ENCODE data around the genes MOXD1 and TAAR2.

DNA sequence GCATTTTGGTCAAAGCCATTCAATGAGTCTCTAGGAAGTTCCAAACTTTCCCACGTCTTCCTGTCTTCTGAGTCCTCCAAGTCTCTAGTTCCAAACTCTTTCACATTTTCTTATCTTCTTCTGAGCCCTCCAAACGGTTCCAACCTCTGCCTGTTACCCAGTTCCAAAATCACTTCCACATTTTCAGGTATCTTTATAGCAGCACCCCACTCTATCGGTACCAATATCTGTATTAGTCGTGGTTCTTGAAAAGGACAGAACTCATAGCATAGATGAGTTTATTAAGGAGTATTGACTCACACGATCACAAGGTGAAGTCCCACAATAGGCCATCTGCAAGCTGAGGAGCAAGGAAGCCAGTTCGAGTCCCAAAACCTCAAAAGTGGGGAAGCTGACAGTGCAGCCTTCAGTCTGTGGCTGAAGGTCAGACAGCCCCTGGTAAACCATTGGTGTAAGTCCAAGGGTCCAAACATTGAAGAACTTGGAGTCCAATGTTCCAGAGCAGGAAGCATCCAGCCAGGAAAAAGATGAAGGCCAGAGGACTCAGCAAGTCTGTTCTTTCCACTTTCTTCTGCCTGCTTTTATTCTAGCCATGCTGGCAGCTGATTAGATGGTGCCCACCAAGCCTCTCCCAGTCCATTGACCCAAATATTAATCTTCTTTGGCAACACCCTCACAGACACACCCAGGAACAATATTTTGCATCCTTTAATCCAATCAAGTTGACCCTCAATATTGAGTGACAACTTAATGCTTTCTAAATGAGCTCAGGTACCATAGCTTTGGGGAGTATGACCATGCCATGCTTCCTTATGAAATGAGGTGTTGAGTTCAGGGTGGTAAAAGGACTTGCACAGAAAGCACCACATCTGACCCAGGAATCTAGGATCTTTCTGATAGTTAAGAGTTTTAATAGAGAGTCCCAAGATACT is 120.2 kb downstream of the ARHGAP18 start:
- PRO-cap: no peak
- RAMPAGE, long total RNA, 2 experiments: no peak in any of the 2 experiments

- PRO-cap: no peak
- RAMPAGE, long total RNA, 2 experiments: no peak in any of the 2 experiments
Measured at GRCh38 chr6:129672788-129673233, 37.2 kb downstream of the ARHGAP18 start.

GRCh38 chr6:129679831-129680469 is 30.0 kb downstream of the ARHGAP18 start:
- PRO-cap: no peak
- RAMPAGE, long total RNA, 2 experiments: start-site peak on the minus strand in 1 of 2 experiments, at chr6:129679941-129680083 at its widest, 13 reads per replicate

- PRO-cap: unidirectional peak, minus-strand start at chr6:130021034
- RAMPAGE, long total RNA, 2 experiments: no peak in any of the 2 experiments
Measured at GRCh38 chr6:130020840-130021599, 2.6 kb downstream of the L3MBTL3 start.

GRCh38 chr6:130052624-130053132 is 34.3 kb downstream of the L3MBTL3 start:
- PRO-cap: no peak
- RAMPAGE, long total RNA, 2 experiments: no peak in any of the 2 experiments

DNA sequence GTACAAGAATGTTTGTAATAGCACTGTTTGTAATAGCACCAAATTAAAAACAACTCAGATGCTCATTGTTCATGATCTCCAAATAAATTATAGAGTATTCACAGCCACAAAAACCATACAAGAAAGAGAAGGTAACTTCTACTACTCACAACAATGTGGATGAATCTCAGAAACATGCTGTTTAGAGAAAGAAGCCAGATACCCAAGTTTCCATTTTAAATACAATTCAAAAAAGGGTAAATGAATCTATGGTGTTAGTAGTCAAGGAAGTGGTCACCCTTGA is 90.8 kb downstream of the SAMD3 start:
- PRO-cap: no peak
- RAMPAGE, long total RNA, 2 experiments: no peak in any of the 2 experiments

DNA sequence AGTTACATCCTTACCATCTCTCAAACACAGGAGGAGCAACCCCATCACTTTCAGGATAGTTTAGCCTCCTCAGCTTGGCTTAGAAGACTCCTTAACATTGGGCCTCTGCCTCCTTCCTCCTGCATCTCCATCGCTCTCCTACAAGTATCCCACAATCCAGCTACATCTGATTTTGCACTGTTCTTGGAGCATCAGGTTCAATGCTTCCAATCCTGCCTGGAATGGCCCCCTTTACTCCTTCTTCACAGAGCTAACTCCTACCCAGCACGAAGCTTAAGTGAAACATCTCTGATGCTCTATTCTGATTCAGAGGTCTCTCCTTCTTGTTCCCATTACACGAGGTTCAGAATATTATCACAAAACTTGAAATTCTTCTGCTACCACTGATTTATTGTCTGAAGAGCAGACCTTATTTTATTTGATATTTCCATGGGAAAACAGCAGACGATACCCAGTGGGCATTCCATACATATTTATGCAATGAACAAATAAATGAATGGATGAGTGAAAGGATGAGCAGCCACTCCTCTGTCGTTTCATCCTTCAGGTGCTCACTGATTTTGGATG is 25.5 kb downstream of the SMLR1 start:
- PRO-cap: no peak
- RAMPAGE, long total RNA, 2 experiments: no peak in any of the 2 experiments

- PRO-cap: no peak
- RAMPAGE, long total RNA, 2 experiments: no peak in any of the 2 experiments
Measured at GRCh38 chr6:130920773-130921617, 93.8 kb downstream of the SMLR1 start.

DNA sequence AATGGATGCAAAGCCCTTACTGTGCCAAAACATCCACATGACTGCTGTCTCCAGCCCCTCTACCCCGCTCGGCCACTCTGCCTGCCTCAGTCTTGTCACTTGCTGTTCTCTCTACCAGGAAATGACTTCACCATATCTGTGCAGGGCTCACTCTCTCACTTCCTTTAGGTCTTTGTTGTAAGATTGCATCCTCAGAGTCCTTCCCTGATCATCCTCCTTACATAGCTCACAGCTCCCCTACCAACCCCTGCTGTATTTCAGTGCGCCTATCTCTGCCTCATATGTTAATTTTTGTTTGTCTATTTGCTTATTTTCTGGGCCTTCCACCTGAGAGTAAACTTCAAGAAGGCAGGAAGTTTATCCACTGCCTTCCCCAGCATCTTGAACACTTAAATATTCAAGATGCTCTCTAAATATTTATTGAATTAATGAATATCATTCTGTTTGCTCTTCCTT is 129.3 kb upstream of the ARG1 start:
- PRO-cap: no peak
- RAMPAGE, long total RNA, 2 experiments: no peak in any of the 2 experiments

- PRO-cap: no peak
- RAMPAGE, long total RNA, 2 experiments: no peak in any of the 2 experiments
Measured at GRCh38 chr6:131510041-131510685, 62.9 kb upstream of the ARG1 start.

DNA sequence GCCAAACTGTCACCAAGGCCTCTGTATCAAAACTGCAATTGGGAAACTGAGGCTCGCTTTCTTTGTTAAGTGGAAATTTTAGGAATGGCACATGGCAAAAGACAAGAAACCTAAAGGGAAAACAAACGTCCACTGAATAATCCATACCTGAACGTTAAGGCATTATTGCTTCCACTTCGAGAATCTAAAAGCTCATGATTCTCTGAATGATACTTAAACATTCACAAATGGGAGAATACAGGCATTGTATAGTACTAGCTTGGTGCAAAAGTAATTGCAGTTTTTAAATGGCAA is 7.1 kb downstream of the ARG1 start:
- PRO-cap: no peak
- RAMPAGE, long total RNA, 2 experiments: no peak in any of the 2 experiments

DNA sequence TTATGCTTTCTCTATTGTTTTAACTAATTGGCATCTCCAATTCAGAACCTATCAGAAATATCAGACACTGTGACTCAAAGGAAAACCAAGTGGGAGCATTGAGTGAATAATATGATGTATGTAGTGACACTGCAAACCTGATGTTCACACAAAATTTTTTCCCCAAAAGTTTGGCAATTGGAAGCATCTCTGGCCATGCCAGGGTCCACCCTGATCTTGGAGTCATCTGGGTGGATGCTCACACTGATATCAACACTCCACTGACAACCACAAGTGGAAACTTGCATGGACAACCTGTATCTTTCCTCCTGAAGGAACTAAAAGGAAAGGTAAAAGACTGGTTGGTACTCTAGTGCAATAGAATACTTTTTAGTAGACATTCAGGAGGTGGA is 8.0 kb downstream of the ARG1 start:
- PRO-cap: no peak
- RAMPAGE, long total RNA, 2 experiments: no peak in any of the 2 experiments

DNA sequence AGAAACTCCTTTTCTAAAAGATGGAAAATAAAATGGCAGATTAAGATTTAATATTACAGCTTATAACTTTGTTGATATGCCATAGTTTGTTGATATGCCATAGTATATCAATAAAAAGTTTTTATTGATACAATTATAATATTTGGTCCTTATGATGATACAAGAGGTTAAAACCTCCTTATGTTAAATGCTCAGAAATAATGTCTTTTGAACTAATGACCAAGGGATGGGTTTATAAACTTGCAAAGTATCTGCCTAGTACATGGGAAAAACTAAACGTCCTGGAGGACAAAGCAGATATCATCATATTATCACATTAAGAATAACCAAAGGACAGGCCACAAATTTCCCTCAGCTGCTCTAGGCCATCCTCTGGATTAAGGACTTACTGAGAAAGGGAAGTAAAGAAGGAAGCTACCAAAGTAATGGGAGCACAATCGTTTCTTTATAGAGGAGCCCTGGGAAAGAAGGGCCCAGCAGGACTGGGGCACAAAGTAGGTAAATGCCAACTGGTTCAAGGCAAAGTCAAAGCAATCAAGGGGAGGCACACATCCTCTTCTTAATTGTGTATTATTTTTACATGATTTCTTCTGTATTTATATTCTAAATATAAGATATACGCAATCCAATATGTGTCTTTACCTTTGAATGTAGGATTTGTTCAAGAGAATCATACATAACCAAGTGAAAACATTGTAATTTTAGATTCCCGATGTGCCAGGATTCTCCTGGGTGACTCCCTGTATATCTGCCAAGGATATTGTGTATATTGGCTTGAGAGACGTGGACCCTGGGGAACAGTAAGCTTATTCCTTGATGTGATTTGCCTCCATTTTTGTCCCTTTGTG is 9.1 kb downstream of the ARG1 start:
- PRO-cap: no peak
- RAMPAGE, long total RNA, 2 experiments: no peak in any of the 2 experiments

- PRO-cap: no peak
- RAMPAGE, long total RNA, 2 experiments: no peak in any of the 2 experiments
Measured at GRCh38 chr6:131844144-131844843, 36.5 kb downstream of the ENPP1 start.

- PRO-cap: no peak
- RAMPAGE, long total RNA, 2 experiments: no peak in any of the 2 experiments
Measured at GRCh38 chr6:131954488-131955069, 3.4 kb upstream of the CCN2 start.

GRCh38 chr6:131976485-131976967 is 25.4 kb upstream of the CCN2 start:
- PRO-cap: no peak
- RAMPAGE, long total RNA, 2 experiments: no peak in any of the 2 experiments

- PRO-cap: unidirectional peak, plus-strand start at chr6:132401407; bidirectional peak, plus-strand start at chr6:132401595, minus-strand start at chr6:132401475
- RAMPAGE, long total RNA, 2 experiments: start-site peak on the minus strand in 1 of 2 experiments, at chr6:132401454-132401461 at its widest, 27 reads per replicate
Measured at GRCh38 chr6:132401160-132401806, at the start of gene MOXD1. Gene MOXD1, minus strand, starts transcription at chr6:132401475.

- PRO-cap: no peak
- RAMPAGE, long total RNA, 2 experiments: no peak in any of the 2 experiments
Measured at GRCh38 chr6:132624122-132624517, at the start of gene TAAR2. Gene TAAR2, minus strand, starts transcription at chr6:132624275.

DNA sequence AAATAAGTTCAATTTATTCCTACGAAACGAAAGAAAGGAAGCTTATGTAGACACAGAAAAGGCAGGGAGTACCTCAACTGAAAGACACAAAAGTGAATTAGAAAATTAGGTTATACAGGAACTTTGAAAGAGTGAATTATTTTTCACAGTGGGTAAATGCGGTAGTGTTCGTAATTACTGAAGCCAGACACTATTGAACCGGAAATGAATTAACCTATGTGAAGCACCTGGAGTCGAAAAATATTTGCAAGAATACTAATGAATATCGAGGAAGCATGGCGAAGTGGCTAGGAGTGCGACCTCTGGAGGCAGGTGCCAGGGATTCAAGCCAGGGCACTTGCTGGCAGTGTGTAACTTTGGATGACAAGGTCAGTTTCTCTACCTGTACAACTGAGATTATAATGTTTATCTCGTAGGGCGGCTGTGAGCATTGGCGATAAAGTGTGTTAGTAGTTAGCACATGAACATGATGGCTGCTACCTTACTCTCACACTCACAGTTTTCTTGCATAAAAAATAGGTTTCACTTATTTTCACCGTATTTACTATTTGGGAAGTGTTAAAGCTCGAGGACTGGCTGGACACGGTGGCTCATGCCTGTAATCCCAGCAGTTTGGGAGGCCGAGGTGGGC is 512 bp upstream of the SLC18B1 start:
- PRO-cap: no peak
- RAMPAGE, long total RNA, 2 experiments: no peak in any of the 2 experiments

DNA sequence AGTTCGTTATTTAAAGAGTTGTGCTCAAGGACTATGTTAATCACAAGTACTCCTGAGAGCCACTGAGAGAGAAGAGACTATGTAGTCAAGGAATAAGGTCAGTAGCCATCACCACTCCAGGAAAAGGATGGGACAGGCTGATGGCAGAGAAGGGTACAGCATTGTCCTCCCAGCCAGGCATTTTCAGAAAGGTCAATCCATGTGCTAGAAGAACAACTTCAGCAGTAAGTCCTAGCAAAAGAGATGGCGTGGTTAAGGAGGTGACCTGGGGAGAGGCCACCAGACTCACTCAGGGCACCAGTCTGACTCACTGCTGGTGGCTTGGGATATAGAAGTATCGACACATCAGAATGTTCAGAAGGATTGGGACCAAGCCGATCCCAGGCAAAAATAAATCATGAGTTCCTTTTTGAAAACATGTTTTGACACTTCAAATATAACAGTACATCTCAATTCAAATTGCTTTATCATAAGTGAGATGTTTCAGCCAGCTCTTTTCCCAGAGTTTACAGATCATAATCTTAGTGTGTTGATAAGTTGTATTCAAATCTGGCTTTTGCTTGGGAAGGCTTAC is 6.5 kb downstream of the RPS12 start:
- PRO-cap: no peak
- RAMPAGE, long total RNA, 2 experiments: no peak in any of the 2 experiments